Camera-type eye (tissue), 1 donor: ENCODE results near the gene MEIS3.

DNA sequence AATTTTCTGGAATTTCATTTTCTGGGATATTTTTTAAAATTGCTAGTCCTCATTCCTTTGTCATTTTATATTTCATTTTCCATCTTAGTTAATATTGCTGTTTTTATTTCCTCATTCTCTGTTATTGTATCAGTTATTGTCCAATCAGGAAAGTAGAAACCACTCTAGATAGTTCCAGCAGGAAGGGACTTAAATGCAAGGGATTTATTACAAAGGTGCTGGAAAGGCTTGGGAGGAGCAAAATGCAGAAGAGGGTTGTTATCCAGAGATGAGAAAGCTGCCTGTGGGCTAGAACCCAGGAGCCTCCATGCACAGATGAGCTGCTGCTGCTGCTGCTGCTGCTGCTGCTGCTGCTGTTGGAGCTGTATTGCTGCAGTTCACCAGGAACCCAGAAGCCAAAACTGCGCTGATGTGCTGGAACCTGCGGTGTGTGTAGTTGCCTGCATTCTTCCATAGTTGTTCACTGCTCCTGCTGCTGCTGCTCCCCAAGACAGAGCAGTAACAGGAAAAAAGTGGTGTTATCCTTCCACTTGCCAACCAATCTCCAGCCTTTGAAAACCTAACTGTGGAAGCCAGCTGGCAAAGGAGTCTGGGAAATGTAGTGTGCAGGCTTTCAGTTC, 37.8 kb downstream of the ARHGAP35 start:
- RAMPAGE, long total RNA: no peak

- RAMPAGE, long total RNA: no peak
These were observed 64.3 kb downstream of the ARHGAP35 start for GRCh38 chr19:46924760-46925899.

GRCh38 chr19:47002941-47004225, 16.3 kb upstream of the NPAS1 start:
- RAMPAGE, long total RNA: no peak

GRCh38 chr19:47097691-47098455, 15.7 kb downstream of the ZC3H4 start:
- RAMPAGE, long total RNA: no peak

- RAMPAGE, long total RNA: no peak
These were observed 6.0 kb downstream of the ZC3H4 start for GRCh38 chr19:47107221-47108400.

GRCh38 chr19:47226425-47227349, 4.3 kb downstream of the BBC3 start:
- RAMPAGE, long total RNA: no peak

DNA sequence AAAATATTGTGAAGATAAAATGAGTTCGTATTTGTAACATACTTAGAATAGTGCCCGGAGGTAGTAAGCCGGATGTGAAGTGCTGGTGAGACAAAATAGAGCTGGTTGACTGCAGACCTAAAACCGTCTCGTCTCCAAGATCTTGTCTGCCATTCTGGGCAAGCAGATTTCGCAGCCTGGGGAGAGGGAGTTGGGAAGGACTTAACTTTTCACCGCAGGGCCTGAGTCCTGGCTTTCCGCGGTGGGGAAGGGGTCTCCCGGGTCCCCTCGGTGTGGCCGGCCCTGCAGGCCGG, 8.2 kb upstream of the BBC3 start:
- RAMPAGE, long total RNA: no peak

- RAMPAGE, long total RNA: no peak
These were observed 2.7 kb downstream of the CCDC9 start for GRCh38 chr19:47258755-47259616.

- RAMPAGE, long total RNA: no peak
These were observed 3.8 kb downstream of the CCDC9 start for GRCh38 chr19:47259718-47260846.

- RAMPAGE, long total RNA: no peak
These were observed 5.7 kb downstream of the C5AR1 start for GRCh38 chr19:47315070-47316079.

DNA sequence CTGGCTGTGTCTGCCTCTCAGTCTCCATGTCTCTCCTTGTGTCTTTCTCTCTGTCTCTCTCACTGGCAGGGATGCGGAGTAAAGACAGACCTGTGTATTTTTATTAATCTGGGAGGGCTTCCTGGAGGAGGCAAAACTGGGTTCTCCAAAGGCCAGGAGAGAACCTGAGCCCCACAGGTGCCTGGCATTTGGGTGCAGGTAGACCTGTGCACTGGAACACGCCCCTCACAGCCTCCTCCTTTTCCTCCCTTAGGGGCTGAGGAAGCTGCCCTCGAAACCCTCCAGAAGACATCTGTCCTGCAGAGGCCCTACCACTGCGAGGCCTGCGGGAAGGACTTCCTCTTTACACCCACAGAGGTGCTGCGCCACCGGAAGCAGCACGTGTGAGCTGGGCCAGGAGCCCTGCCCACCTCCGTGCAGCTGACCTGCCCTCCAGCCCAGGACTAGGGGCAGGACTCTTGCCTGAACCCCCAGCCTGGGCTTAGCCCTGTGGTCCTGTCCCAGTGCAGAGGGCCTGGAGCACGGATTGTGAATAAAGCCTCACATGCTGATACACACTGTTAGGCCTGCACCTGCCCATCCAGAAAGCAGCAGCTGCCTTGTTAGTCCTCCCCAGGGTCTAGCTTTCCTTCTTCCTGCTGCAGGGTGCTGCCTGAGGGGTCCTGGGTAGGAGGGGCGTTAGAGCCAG, 32.8 kb downstream of the DHX34 start:
- RAMPAGE, long total RNA: no peak

- RAMPAGE, long total RNA: no peak
These were observed at the start of gene MEIS3 for GRCh38 chr19:47419380-47420156. MEIS3 (minus strand) TSS chr19:47419527.

- RAMPAGE, long total RNA: no peak
These were observed 25.0 kb upstream of the NAPA start for GRCh38 chr19:47539791-47540385.

DNA sequence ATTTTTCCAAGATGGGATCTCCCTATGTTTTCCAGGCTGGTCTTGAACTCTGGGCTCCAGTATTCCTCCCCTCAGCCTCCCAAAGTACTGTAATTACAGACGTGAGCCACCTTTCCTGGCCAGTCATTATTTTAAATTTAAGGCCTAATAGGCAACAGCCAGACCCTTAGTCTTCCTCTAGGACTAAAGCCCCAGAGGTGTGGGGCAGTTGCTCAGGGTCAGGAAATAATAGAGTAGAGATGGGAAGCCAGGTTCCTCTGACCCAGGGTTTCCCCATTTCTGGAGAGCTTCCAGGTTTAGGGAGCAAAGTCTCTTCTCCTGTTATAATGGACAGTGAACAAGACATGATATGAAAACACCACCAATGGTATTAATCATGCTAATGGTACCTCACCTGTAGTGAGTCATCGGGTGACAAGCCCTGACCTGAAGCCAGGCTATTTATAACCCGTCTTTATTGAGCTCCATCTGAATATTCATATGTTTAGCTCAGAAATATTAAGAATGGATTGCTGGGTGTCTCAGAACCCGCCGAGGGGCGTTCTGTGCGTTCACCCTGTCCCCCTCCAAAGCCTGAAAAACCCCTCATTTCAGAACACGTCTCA, 24.6 kb downstream of the BICRA start:
- RAMPAGE, long total RNA: no peak

GRCh38 chr19:47701703-47702378, 11.4 kb upstream of the EHD2 start:
- RAMPAGE, long total RNA: no peak

DNA sequence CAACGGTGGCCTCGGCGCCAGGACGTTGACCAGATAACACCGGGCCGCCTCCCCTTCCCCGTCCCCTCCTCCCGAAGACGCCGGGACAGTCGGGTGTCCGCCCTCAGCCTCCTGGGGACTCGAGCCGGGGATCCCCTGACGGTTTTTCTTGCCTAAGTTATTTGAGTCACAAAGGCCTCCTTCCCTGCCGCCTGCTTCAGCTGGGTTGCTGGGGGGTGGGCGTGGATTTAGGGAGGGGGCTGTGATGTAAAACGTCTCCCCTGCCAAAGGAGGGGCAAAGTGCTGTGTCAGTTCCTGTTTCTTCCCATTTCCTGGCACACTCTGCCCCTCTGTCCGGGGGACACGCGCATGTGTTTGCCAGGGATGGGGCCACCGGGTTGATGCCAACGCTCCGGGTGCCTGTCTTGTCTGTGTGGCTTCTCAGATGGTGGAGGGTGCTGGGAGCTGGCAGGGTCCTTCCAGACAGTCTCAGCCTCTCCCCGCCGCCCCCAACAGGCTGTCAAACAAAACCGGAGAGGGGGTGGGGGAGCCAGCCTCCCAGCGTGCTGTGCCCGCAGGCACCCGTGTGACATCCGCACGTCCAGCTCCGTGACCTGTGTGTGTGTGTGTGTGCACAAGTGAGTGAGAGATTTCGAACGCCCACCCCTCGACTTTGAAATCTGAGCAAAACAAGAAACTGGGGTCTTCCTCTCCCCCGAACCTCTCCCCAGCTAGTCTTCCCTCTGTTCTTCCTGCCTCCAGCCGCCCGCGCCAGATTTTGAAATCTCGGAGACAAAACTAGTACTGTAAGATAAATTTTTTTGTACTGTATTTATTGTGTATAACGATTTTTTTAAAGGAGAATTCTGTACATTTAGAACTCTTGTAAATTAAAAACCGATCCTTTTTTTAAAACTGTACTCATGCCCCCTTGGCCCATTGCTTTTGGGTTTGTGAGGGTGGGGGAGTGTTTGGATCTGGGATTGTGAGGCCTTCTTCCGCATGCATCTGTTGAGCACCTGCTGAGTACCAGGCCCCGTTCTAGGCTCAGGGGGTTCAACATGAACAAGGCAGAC, 10.5 kb upstream of the EHD2 start:
- RAMPAGE, long total RNA: no peak

GRCh38 chr19:47853135-47853430, 6.0 kb upstream of the TPRX2 start:
- RAMPAGE, long total RNA: no peak

GRCh38 chr19:48061307-48062521, 17.8 kb upstream of the CABP5 start:
- RAMPAGE, long total RNA: no peak

GRCh38 chr19:48196362-48197489, 26.2 kb downstream of the ZSWIM9 start:
- RAMPAGE, long total RNA: no peak

- RAMPAGE, long total RNA: no peak
These were observed 40.9 kb downstream of the ZSWIM9 start for GRCh38 chr19:48211244-48211944.